HepG2 (cell line): Measurements from ENCODE around the genes OR2S2 and RECK.

DNA sequence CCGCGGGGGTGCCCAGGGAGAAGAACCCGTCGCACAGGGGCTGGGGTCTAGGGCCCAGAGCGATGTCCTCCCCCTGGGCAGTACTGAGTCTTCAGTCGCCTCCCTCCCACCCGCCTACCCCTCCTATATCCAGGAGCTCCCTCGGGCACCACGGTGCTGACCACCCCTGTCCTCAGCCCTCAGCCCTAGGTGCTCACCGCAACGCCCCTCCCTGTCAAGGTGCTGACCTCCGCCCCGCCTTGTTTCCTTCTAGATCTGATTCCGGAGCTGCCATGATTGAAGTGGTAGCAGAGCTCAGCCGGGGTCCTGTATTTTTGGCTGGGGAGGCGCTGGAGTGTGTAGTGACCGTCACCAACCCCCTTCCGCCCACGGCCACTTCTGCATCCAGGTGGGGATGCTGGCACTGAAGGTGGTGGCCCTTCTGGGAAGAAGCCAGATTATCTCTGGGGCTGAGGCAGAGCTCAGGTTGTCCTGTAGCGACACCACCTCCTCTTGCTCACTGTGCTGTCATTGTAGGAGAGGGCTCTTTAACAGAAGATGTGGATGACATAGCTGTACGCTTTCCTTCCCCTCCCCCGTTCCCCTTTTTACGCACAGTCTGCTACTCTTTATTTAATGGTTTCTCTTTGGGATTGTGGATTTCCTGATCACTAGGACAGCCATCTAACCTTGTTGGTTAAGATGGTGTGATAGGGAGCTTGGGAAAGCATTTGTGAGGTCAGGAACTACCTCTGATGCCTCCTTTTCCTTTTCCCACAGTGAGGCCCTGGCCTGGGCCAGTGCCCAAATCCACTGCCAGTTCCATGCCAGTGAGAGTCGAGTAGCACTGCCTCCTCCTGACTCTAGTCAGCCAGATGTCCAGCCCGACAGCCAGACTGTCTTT is 638 bp downstream of the RGP1 start:
- RRBS, 2 experiments = no CpG with 5 or more reads among the region's 25 CpGs
CAGE:
- cytosol, long polyA minus RNA = no peak
- cytosol, long polyA plus RNA = no peak
- long polyA plus RNA = no peak
- nucleus, long polyA minus RNA = no peak
- nucleus, long polyA plus RNA = no peak

GRCh38 chr9:35751019-35751798 is 2.1 kb downstream of the RGP1 start:
- RRBS, 2 experiments = no CpG with 5 or more reads among the region's 12 CpGs
CAGE:
- cytosol, long polyA minus RNA = no peak
- cytosol, long polyA plus RNA = no peak
- long polyA plus RNA = no peak
- nucleus, long polyA minus RNA = no peak
- nucleus, long polyA plus RNA = no peak

DNA sequence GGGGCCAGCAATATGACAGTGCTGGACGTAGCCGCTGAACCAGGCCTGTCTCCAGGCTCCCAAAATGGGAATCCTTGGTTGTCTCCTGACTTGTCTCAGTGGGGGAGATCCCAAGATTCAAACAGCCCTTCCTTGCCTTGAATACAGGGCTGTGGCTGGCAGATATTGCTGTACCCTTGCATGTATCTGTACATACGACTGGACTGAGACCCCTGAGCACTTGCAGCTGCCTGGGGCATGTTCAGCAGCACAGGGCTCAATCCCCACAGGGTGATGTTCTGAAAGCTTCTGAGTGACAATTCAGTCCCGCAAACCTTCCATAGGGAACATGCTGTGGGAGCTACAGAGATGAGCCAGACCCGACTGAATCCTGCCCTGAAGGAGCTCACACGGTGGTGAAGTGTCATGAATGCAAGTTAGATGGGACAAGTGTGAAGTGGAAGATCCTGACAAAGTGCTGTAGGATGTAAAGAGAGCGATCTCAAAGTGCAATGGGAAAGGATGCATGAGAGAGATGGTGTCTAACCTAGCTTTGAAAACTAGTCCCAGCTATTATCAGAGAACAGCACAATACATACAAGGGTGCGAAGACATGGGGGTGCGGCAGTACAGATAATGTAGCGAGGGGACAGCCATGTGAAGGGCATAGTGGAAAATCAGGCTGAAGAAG is 13.2 kb downstream of the OR13J1 start:
- RRBS, 2 experiments = no CpG with 5 or more reads among the region's 10 CpGs
CAGE:
- cytosol, long polyA minus RNA = no peak
- cytosol, long polyA plus RNA = no peak
- long polyA plus RNA = no peak
- nucleus, long polyA minus RNA = no peak
- nucleus, long polyA plus RNA = no peak

- RRBS, 2 experiments = no CpG with 5 or more reads among the region's 10 CpGs
CAGE:
- cytosol, long polyA minus RNA = no peak
- cytosol, long polyA plus RNA = no peak
- long polyA plus RNA = no peak
- nucleus, long polyA minus RNA = no peak
- nucleus, long polyA plus RNA = no peak
Observed at GRCh38 chr9:35945691-35946220, 12.2 kb downstream of the OR2S2 start.

- RRBS, 2 experiments = no CpG with 5 or more reads among the region's 2 CpGs
CAGE:
- cytosol, long polyA minus RNA = no peak
- cytosol, long polyA plus RNA = no peak
- long polyA plus RNA = no peak
- nucleus, long polyA minus RNA = no peak
- nucleus, long polyA plus RNA = no peak
Observed at GRCh38 chr9:35948751-35949459, 9.0 kb downstream of the OR2S2 start.

- RRBS, 2 experiments = no CpG with 5 or more reads among the region's 3 CpGs
CAGE:
- cytosol, long polyA minus RNA = no peak
- cytosol, long polyA plus RNA = no peak
- long polyA plus RNA = no peak
- nucleus, long polyA minus RNA = no peak
- nucleus, long polyA plus RNA = no peak
Observed at GRCh38 chr9:35958089-35958464, at the start of gene OR2S2. TSS of gene OR2S2 (minus strand) at chr9:35958154.

DNA sequence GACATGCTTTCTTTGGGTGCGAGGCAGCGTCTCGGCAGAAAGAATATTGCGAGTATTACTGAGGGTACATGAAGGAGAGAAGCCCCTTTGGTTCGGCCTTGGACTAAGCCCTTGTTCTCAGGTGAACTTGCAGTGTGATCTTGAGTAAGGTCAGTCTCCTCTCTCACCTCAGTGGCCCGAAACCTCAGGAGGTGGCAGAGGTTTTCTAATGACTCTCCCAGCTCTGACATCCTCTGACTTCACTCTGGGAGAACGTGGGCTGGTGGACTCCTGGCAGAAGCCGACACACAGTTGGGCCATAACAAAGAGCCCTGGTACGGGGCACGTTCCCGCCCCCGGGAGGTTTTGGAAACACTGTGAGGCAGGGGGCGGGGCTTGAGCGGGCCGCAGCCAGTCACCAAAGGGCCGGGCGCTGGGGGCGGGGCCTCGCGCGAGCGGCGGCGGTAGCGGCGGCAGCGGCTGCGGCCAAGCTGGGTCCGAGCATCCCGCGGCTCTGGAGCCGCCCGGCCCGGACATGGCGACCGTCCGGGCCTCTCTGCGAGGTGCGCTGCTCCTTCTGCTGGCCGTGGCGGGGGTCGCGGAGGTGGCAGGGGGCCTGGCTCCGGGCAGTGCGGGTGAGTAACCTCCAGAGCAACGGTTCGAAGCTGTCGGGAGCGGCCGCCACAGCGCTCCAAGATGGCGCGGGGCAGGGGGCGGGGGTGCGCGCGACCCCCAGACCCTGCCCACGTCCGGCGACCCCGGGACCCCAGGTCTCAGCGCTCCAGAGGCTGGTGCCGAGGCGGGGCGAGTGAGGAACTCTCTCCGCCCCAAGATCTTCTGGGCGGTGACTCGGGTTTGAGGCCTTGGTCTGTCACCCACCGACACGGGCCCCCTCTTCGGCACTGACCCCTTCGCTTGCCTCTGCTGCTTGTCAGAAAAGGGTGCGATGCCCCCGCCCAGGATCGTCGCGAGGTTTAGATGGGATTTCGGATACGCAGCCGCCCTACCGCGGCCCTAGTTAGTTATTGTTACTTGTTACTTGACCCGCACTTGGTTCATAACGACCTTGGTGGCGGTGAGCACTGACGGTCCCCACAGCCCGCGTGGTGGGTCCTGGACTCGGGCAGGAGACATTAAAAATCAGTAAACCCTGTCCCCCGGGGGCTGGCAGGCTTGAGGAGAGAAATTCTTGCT is at the start of gene RECK:
Gene RECK, plus strand, starts transcription at position 429 of the 1,173 bp plus-strand sequence.
- RRBS, 2 experiments = 1 to 2% methylated on average over 12 to 17 of the region's 90 CpGs
CAGE:
- cytosol, long polyA minus RNA = no peak
- cytosol, long polyA plus RNA = no peak
- long polyA plus RNA = no peak
- nucleus, long polyA minus RNA = no peak
- nucleus, long polyA plus RNA = no peak

DNA sequence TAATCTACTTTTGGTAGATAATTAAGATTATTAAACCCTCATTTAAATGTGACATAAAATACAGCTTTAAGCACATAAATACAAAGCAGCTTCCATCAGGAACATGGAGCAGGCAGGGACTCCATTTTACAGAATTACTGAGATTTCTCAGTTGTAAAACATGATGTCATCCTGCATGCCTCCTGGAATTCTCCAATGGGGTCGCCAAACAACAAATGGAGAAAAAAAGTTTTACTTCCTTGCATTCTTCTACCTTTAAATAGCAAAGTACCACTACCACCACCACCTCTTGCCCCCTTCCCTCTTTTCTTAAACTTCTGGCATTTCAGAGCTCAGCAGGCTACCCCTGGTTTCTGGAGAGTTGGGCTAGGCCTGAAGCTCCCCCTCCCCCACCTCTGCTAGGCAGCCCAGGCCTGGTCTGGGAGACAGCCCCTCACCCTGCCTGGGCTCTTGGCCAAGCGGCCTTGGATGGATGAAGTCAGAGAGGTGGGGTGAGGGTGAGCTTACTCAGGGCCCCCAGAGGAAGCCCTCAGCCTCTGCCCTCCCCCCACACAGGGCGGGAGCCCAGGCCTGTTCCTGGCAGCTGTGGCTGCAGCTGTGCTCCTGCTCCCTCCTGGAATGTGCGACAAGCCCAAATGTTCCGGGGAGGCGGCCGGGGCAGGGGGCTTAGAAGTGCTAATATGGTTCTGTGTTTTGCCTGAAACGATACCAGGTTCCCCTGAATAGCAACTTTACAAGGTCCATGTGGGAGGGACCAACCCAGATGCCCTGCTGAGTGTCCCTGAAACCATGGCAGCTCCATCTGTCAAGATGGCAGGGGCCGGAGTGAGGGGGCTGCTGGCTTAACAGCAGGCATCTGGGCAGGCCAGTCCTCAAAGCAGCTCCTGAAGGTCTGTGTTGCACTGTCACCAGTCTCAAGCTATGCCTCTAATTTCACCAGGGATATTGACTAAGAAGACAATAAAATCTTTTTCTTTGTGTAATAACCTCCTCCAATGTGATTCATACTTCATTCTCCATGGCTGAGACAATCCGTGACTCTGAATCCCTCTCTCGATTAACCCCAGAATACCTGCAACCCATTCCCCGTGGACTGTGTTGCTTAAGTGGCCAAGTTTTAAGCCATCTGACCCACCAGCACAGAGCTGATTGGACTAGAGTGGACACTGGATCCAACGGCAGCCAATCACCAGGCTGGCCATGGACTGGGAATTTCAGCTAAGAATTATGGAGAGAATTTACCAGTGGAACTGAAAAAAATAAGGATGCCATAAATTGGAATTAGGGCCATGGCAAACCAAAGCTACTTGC is 5.8 kb upstream of the CCIN start:
- RRBS, 2 experiments = no CpG with 5 or more reads among the region's 13 CpGs
CAGE:
- cytosol, long polyA minus RNA = no peak
- cytosol, long polyA plus RNA = no peak
- long polyA plus RNA = no peak
- nucleus, long polyA minus RNA = no peak
- nucleus, long polyA plus RNA = no peak

DNA sequence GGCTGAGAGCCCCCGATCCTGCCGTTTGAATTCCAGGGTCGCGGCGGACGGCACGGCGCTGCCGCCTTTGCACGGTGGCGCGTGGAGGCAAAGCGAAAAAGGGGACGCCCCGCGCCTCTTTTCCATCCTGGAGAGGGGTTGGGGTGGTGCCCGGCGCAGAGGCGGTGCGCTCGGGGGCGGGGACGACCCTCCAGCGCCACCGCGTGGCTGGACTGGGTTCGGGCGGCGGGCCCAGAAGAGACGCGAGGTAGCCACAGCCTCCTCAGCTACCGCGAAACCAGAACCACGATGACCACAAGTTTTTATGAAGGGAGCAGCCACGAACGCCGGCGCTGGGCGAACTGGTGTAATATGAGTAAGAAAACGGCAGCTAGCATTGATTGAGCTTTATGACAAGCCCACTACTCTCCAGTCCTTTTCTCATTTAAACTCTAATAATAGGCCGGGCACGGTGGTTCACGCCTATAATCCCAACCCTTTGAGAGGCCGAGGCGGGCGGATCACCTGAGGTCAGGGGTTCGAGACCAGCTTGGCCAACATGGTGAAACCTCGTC is 2.6 kb upstream of the CCIN start:
- RRBS, 2 experiments = no CpG with 5 or more reads among the region's 48 CpGs
CAGE:
- cytosol, long polyA minus RNA = no peak
- cytosol, long polyA plus RNA = no peak
- long polyA plus RNA = no peak
- nucleus, long polyA minus RNA = no peak
- nucleus, long polyA plus RNA = no peak

DNA sequence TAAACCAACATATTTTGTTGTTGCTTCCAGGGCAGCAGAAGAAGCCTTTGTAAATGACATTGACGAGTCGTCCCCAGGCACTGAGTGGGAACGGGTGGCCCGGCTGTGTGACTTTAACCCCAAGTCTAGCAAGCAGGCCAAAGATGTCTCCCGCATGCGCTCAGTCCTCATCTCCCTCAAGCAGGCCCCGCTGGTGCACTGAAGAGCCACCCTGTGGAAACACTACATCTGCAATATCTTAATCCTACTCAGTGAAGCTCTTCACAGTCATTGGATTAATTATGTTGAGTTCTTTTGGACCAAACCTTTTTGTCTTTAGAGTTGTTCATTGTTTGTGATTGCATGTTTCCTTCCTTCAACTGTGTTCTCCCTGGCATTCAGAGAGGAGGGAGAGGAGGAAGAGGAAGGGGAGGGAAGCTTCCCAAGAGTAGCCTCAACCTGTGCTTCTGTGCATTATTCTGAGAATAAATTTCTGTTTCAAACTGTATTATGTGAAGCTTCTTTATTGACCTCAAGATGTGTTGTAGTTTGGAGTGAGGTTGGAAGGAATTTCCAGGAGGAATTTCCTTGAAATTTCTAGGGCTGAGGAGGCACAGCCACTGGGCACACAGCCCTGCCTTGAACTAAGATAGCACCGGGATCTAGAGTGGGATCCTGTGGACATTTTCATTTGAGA is 21.0 kb downstream of the CLTA start:
- RRBS, 2 experiments = no CpG with 5 or more reads among the region's 8 CpGs
CAGE:
- cytosol, long polyA minus RNA = no peak
- cytosol, long polyA plus RNA = no peak
- long polyA plus RNA = no peak
- nucleus, long polyA minus RNA = no peak
- nucleus, long polyA plus RNA = no peak

- RRBS, 2 experiments = no CpG with 5 or more reads among the region's 4 CpGs
CAGE:
- cytosol, long polyA minus RNA = no peak
- cytosol, long polyA plus RNA = no peak
- long polyA plus RNA = no peak
- nucleus, long polyA minus RNA = no peak
- nucleus, long polyA plus RNA = no peak
Observed at GRCh38 chr9:36252254-36252518, 6.1 kb downstream of the GNE start.

- RRBS, 2 experiments = no CpG with 5 or more reads among the region's 4 CpGs
CAGE:
- cytosol, long polyA minus RNA = no peak
- cytosol, long polyA plus RNA = no peak
- long polyA plus RNA = no peak
- nucleus, long polyA minus RNA = no peak
- nucleus, long polyA plus RNA = no peak
Observed at GRCh38 chr9:36319300-36319652, 61.0 kb upstream of the GNE start.

DNA sequence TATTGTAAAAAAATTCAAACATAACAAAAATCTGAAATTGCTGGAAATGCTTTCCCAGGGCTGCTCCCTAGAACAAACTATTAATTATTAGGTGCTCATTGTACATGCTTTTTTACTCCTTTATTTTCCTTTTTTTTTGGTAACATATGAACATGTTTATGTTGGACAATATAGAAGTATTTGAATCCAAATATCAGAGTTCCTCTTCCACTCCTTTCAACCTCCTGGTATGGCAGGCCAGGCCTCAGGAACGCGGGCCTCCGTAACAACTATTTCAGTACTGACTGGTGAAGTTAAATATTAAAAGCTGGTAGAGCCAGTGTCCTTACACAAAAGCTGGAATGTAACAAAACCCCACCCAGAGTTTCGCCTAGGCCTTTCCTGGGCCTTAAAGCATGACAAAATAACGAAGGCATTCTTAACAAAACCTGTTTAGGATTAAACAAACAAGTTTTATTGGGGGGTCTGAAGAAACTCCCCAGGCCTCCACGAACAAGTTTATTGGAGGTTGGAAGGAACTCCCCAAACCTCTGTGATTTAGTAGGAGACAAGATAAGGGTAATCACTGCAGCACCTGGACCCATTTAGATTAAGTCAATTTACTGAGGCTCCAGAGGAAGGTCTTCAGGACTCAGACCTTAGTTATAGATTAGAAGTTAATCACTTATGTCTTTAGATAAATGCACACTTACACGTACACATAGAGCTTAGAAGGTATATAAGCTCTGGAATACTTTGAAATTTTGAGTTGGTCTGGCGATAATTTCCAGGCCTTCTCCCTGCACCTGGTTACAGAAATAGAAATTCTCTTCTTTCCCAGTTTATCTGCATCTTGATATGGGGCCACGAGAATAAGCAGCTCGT is 61.6 kb upstream of the GNE start:
- RRBS, 2 experiments = no CpG with 5 or more reads among the region's 10 CpGs
CAGE:
- cytosol, long polyA minus RNA = no peak
- cytosol, long polyA plus RNA = no peak
- long polyA plus RNA = no peak
- nucleus, long polyA minus RNA = no peak
- nucleus, long polyA plus RNA = no peak

- RRBS, 2 experiments = no CpG with 5 or more reads among the region's 14 CpGs
CAGE:
- cytosol, long polyA minus RNA = no peak
- cytosol, long polyA plus RNA = no peak
- long polyA plus RNA = no peak
- nucleus, long polyA minus RNA = no peak
- nucleus, long polyA plus RNA = no peak
Observed at GRCh38 chr9:36349531-36350417, 50.3 kb downstream of the RNF38 start.

DNA sequence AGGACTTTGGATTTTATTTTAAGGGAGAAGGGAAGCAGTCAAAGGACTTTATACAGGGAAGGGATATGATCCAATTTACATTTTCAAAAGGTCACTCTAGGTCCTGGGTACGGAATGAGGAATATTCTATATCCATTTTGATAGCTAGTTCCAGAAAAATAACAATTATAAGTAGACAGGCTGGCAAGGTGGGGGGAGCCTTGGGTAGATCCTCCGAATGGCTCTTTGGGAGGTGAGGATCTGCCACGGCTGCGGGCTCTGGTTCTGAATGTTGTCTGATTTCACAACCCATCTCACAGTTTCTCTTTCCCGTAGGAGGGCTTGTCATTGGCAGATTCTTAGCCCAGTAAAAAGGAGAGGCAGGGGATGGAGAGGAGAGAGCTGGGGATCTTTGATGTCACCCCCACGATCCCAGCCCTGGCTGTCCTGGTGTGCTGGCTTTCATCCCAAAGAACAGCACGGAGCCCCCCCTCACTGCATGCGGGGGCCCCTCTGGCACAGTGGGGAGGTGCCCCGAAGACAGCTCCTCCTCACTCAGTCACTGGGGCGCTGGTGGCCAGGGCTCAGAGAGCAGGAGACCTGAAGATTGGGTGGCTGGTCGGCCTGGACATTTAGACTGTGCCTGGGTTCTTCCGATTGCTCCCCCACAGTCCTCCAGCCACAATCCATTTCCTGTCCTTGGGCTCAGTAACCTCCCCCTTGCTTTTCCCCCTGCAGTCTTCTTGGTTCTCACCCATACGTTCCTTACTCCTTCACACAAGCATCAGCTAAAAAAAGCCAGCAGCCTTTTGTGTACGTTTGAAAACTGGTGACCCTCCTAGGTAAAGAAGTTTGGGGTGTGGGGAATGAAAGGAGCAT is 207.4 kb downstream of the MELK start:
- RRBS, 2 experiments = no CpG with 5 or more reads among the region's 14 CpGs
CAGE:
- cytosol, long polyA minus RNA = no peak
- cytosol, long polyA plus RNA = no peak
- long polyA plus RNA = no peak
- nucleus, long polyA minus RNA = no peak
- nucleus, long polyA plus RNA = no peak

DNA sequence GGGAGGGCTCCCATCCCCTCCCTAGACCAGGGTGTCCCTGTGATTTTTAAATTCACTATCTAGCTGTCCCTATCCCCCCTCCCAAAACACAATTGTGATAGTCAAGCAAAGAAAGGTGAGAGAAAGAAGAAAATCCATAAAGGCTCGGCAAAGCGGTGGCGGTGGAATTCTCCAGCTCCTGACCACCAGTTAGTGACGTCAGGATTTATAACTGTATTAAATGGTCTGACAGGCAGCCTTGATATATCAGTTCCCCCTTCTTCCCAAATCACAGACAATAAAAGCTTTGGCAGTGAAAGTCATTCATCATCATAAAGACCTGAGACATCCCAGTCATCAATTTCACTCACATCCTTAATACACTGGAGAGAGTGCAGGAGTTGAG is 132.1 kb downstream of the PAX5 start:
- RRBS, 2 experiments = no CpG with 5 or more reads among the region's 4 CpGs
CAGE:
- cytosol, long polyA minus RNA = no peak
- cytosol, long polyA plus RNA = no peak
- long polyA plus RNA = no peak
- nucleus, long polyA minus RNA = no peak
- nucleus, long polyA plus RNA = no peak

DNA sequence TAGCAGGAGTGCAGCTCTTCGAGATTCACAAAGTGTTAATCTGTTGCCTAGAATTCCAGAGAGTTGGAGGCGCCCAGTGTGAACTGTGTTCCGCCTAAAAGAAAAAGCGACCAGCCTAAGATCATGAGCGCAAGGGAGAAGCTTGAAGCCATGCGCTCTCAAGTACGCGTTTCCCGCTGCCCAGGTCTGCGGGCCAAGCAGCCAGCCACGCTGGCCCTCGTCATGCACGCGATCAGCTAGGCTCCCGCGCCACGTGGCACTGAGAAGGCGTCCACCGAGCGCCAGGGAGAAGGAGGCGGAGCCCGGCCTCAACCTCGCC is 514 bp upstream of the ZCCHC7 start:
- RRBS, 2 experiments = no CpG with 5 or more reads among the region's 23 CpGs
CAGE:
- cytosol, long polyA minus RNA = no peak
- cytosol, long polyA plus RNA = no peak
- long polyA plus RNA = no peak
- nucleus, long polyA minus RNA = no peak
- nucleus, long polyA plus RNA = no peak

DNA sequence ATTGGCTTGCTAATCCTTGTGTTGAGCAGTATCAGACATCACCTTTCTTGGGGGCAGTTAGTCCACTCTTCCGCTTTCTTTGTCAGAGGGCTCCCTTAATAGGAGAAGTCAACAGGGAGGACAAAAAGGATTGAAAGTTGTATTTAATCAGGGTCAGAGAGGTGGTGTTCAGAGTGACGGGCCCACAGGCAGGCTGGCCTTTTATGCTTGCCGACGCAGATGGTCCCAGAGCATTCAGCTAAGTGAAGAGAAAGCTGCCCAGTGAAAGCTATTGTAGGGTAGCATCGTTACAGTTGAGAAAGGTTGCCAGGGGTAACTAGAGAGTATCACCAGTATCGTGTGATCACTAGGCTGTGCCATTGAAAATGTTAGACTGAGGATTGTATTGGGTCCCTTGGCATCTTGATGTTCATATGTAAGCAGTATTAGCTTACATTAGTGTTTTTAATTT is 131.1 kb downstream of the ZCCHC7 start:
- RRBS, 2 experiments = no CpG with 5 or more reads among the region's 6 CpGs
CAGE:
- cytosol, long polyA minus RNA = no peak
- cytosol, long polyA plus RNA = no peak
- long polyA plus RNA = no peak
- nucleus, long polyA minus RNA = no peak
- nucleus, long polyA plus RNA = no peak

DNA sequence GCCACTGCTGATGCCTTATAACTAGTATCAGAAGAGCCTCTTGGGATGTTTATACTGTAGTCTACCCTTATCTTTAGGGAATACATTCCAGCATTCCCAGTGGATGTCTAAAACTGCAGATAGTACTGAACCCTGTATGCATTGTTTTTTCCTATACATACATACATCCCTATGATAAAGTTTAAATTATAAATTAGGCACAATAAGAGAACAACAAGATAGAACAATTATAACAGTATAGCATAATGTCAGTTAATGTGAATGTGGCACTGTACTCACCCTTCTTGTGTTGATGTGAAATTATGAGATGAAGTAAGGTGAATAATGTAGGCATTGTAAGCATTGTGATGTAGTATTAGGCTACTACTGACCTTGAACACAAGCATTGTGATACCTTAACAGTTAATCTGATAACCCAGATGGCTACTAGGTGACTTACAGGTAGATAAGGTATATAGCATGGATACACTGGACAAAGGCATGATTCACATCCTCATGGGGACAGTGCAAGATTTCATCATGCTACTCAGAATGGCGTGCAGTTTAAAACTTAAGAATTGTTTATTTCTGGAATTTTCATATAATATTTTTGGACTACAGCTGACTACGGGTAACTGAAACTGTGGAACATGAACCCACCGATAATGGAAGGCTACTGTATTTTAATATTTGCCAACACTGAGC is 134.7 kb downstream of the ZCCHC7 start:
- RRBS, 2 experiments = no CpG with 5 or more reads among the region's 3 CpGs
CAGE:
- cytosol, long polyA minus RNA = no peak
- cytosol, long polyA plus RNA = no peak
- long polyA plus RNA = no peak
- nucleus, long polyA minus RNA = no peak
- nucleus, long polyA plus RNA = no peak

- RRBS, 2 experiments = no CpG with 5 or more reads among the region's 8 CpGs
CAGE:
- cytosol, long polyA minus RNA = no peak
- cytosol, long polyA plus RNA = no peak
- long polyA plus RNA = no peak
- nucleus, long polyA minus RNA = no peak
- nucleus, long polyA plus RNA = no peak
Observed at GRCh38 chr9:37374678-37375379, 47.7 kb upstream of the GRHPR start.